Umbilical cord (tissue), 2 donors: ENCODE results near the gene SLX4.

GRCh38 chr16:2764304-2765054 lies 12.0 kb downstream of the SRRM2 start:
- RAMPAGE, long total RNA, result no peak

DNA sequence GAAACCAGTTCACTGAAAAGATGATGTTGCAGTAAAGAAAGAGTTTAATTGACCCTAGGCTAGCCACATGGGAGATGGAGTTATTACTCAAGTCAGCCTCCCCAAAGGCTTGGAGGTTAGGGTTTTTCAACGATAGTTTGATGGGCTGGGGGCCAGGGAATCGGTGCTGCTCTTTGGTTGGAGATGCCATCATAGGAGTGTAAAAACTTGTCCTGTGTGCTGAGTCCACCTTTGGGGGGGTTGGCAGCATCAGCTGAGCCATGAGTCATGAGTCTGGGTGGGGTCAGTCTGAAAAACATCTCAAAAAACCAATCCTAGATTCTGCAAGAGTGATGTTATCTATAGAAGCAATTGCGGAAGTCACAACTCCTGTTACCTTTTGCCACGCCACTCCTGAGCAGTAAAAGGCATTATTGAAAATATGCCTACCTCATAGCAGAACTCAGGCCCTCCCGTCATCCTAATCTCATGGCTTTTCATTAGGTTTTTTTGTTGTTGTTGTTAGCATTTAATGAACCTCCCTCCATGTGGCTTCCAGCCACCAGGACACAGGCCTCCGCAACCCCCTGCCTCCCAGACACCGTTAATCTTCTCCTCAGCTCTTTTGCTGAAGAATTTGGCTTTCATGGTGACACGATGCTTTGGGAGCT lies 2.5 kb upstream of the PRSS41 start:
- RAMPAGE, long total RNA, result no peak

- RAMPAGE, long total RNA, result no peak
These were observed 10.3 kb upstream of the KREMEN2 start for GRCh38 chr16:2953608-2954295.

DNA sequence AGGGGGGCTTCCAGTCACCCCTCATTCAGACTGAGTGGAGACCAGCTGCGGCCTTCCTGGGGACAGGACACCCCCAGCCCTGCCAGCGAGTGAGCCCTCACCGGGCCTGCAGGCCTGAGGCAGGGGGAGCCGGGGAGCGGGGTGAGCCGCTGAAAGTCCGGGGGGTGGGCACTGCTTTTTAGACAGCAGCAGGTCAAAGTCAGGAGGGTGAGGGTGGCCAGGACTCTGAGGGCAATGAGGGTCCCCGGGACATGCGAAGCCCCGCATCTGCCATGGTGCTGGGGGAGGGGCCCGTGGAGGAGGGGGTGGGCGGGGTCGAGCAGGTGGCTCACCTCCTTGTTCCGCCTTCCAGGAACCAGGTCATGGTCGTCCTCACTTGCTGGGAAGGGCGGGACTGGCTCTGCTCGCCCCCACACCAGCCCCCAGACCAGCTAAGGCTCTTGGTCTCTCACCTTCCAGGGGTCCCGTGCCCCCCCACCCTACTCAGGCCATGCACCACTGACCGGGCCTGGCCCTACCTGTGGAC lies 8.5 kb upstream of the KREMEN2 start:
- RAMPAGE, long total RNA, result no peak

DNA sequence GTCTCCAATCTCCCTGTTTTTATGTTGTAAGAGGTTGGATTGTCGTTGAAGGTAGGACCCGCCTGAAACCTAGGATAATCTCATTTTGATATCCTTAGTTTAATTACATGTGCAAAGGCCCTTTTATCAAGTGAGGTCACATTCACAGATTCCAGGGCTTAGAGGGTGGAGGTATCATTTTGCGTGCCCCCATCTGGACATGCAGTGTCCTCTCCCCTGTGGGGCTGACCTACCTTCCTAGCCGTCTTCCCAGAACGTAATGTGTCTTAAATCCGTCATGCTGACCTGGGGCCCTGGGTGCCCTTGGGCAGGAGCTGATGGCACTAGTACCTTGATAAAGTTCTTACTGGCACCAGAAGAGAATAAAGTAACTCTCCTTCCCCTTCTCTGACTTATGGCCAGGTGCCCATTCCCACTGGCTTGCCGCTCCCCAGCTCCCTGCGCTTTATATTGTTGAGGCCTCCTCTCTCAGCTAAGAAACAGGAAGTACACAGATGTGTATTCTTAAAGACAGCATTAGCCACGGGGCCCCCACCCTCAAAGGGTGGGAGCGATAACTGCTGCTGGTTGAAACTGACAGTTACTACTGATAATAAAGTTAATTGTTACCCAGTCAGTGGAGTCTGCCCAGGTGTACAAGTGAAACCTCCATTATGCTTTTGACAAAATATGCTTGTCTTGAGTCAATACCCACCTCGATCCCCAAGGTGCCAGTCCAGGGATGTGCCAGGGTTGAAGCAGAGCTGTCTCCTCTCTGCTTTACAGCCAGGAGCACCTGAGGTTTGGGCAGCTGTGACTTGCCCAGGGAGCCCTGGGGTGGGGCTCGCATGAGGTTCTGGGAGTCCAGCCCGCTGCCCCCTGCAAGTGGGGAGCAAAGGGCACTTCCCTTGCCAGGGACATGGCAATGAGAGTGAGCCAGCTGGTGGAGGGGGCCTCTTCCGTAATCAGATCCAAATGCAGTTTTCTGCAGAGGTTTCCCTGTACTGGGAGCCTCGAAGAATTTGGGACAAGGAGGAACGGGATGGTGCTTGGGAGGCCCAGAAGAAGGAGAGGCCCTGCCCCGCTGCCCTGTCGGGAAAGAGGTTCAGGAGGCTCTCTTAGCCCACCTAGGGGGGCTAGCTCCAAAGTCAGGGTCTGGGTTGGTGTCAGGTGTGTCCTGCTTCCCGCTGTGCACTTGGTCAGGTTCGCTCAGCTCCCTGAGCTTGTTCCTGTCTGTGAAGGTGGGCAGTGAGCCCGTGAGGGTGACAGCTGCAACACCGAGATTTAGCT lies 5.5 kb upstream of the CLDN9 start:
- RAMPAGE, long total RNA, result no peak

- RAMPAGE, long total RNA, result no peak
These were observed 1.4 kb upstream of the IL32 start for GRCh38 chr16:3063804-3064580.

DNA sequence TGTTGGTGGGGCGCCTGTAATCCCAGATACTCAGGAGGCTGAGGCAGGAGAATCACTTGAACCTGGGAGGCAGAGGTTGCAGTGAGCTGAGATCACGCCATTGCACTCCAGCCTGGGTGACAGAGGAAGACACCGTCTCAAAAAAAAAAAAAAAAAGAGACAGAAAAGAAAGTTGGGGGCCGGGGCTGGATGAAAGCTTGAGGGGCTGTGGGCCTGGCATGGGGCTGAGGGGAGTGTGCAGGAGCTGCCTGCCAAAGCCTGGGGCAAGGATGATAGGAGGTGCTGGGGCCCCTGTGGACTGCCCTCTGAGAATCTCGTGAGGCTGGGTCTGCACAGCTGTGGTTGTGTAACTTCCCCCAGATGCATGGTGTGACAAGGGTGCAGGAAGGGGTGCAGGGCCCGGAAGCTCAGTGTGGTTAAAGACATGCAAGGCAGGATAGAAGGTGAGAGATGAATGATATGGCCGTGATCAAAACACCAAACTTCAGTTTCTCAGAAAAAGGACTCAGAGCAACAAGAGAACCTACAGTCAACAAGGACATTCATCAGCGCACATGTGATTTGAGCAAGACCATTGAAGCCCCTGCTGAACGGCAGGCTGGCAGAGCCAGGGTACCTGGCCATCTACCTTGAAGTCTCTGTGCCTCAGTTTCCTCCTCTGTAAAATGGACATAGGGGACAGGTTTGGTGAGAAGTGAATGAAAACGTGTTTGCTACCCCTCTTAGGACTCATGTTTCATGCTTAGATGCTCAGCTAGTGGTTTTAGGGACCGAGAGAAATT lies 9.5 kb downstream of the IL32 start:
- RAMPAGE, long total RNA, result no peak

GRCh38 chr16:3086367-3086805 lies 12.7 kb downstream of the ZSCAN10 start:
- RAMPAGE, long total RNA, result no peak

GRCh38 chr16:3098059-3098972 lies 778 bp downstream of the ZSCAN10 start:
- RAMPAGE, long total RNA, result no peak

DNA sequence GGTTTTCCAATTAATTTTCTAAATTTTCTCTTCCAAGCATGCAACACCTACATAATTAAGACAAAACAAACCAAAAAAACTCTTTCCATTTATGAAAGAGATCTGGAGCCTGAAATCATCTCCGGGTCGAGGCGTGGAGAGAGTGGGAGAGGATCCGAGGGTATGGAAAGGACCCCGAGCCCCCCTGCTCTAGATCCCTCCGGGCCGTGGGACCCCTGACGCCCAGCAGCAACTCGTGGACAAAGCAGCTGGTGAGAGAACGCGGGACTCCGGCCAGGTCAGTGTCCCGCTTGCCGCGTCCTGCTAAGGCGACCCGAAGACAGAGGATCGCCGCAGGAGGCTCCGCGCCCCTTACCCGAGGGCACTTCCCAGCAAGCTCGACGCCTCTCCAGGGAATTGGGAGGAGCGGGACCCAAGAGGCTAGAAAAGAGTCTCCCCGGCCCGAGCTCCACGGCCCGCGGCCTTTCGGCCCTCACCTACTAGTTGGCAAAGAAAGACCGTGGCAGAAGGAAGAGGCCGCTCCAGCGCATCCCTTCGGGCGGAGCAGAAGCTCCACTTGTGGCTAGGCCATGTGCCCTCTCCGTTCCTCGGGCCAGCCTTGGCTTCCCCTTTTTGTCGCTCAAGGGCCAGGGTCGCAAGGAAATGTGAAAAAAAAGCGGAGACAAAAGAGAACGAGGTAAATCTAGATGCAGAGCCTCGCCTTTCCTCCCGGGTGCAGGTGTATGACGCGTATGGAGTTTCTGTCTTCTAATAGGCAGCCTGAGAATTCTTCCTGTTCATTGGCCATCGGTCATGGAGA lies 476 bp upstream of the ZNF213 start:
- RAMPAGE, long total RNA, result no peak

GRCh38 chr16:3143103-3144472 lies 8.8 kb downstream of the ZNF213 start:
- RAMPAGE, long total RNA, result no peak

GRCh38 chr16:3173909-3174716 lies 39.3 kb downstream of the ZNF213 start:
- RAMPAGE, long total RNA, result no peak

DNA sequence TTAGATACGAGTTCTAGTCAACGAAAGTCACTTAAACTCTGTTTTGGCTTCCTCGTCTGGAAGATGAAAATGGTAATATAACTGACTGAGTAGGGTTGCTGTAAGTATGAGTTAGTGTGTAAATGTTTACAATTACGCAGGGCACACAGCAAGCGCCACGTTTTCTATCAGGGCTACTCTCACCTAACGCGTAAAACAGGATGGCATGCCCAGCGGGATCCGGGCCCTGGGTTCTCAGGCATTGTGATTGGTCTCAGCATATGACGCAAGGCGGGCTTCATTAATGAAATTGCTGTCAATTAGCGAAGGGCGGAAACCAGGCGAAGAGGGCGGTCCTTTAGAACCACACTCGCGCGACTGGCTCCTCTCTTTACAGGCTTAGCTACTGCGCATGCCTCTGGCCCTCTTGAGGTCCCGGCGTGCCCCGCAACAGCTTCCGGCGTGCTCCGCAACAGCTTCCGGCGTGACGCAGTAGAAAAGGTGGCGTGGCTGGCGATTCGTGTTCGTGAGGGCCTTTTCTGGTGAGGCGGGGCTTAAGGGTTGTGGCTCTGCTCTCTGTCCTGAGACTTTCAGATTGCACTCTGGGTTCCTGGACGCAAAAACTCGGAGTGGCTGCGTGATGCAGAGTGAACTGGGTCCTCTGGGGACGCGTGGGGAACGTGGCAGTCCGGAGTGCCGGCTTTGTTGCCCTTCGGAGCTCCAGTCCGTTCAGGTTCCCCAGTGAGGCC lies 9.1 kb downstream of the OR2C1 start:
- RAMPAGE, long total RNA, result no peak

DNA sequence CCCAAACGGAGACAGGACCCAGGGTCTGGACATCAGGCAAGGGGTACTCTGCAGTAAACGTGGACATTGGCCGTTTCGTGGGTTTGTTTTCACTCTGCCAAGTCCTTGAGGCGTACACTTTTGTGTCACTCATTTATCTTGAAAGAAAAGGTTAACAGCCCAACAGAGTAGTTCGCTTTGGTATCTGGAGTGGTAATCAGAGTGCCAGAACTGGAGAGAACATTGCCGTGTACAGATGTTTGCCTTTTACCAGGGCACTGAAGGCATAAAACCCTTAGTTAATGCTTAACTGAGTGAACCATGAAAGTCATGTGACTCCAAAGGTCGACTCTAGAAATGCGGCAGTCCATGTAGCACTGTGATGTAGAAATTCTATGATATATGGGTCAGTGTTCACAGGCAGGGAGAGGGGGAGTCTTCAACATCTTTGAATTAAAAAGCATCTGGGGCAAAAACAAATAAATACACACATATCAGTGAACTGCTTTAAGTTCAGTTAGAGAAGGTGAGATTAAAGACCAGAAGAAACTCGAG lies 15.5 kb downstream of the NAA60 start:
- RAMPAGE, long total RNA, result no peak

- RAMPAGE, long total RNA, result no peak
These were observed 1.1 kb upstream of the C16orf90 start for GRCh38 chr16:3496297-3496955.

DNA sequence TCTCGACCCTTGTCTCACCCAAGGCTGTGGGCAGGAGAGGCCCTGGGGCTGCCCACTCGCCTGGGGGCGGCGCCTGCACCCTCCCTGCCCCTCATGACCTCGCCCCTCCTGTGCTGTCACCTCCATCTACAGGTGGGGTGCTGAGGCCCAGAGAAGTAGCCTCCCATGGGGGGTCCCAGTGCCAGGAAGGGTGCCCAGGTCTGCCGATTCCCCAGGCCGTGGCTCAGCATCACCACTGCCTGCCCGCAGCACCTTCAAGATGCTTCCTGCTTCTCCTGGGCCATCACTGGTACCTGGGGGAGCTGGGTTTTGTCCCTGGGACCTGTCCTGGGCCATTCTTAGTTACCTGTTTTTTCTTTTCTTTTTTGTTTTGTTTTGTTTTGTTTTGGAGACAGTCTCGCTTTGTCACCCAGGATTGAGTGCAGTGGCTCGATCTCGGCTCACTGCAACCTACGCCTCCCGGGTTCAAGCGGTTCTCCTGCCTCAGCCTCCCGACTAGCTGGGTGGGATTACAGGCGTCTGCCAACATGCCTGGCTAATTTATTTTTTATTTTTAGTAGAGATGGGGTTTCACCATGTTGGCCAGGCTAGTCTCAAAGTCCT lies 807 bp downstream of the NLRC3 start:
- RAMPAGE, long total RNA, result no peak

GRCh38 chr16:3581679-3582475 lies 4.7 kb upstream of the NLRC3 start:
- RAMPAGE, long total RNA, result no peak

- RAMPAGE, long total RNA, result no peak
These were observed at the start of gene SLX4 for GRCh38 chr16:3611351-3612286. Gene SLX4 (minus strand): TSS chr16:3611606.

DNA sequence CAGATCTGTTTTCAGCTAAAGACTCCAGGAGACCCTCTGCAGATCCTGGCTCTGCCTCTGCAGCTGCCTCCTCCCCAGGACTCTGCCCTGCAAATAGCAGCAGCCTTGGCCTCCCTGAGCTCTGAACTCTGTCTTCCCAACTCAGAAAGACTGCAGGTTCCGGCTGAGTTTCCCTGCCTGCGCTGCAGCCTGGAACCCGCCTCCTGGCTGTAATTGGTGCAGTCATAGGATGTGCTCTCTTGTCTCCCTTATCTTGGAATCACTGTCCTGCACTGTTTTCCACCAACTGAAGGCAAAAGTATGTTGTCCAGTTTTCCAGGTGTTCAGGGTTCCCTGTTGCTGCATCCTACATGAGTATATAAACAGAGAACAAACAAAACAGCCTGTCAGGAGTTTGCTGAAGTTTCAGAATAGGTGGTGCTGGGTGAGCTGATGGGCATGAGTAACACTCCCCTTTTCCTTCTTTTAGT lies 14.2 kb upstream of the DNASE1 start:
- RAMPAGE, long total RNA, result no peak

DNA sequence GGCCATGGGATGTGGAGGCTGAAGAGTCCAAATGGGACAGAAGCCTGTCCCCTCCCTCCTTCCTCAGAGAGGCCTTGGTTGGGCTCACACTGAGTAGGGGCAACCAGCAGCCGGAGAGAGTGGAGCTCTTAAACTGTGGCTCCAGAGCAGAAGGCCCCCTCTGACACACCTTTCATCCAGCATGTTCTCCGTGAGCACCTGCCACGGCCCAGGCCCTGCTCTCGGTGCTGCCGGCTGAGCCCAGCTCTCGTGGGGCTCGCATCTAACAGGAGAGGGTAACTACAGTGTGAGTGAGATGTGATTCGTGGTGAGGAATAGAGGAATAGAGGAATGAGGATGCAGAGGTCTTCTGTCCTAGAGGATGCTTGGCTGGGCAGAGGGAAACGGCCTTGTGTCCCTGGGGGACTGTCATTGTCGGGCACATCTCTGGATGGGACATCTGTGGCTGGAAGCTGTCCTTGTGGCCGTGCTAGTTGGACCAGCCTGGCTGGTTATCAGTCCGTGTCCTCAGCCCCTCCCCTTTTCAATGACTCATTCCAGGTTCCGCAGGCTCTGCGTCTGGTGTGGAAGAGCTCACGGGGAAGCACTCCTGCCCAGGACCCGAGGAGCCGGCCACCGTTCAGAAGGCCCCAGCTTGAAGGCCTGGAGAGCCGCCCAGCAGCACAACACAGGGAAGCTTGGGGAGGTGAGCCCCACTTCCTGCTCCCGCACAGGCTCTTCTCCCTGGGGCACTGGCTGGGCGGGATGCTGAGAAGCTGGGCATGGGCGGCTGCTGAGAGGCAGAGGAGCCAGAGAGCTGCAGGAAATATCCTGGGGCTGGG lies 11.9 kb upstream of the DNASE1 start:
- RAMPAGE, long total RNA, result no peak